ENCODE results near the gene OLFM4.

DNA sequence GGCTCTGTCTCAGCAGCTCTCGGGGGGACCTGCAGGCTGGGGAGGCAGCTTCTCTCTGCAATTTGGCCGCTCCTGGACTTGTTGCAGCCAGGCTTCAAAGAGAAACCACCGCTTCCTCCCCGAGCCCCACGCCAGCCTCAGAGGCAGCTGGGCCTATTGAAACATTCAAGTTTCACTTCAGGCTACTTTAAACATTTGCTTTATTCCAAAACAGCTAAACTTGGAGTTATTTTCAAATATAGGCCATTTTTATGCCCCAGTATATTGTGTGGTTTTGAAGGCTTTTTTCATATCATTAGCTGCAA lies 330.9 kb downstream of the DLEU7 start:
- PRO-cap = unidirectional peak, minus-strand start at position 139 of the sequence
- RRBS, 2 experiments = no CpG with 5 or more reads among the region's 5 CpGs

GRCh38 chr13:50518758-50519346 lies 324.6 kb downstream of the DLEU7 start:
- PRO-cap = no peak
- RRBS, 2 experiments = no CpG with 5 or more reads among the region's 10 CpGs

DNA sequence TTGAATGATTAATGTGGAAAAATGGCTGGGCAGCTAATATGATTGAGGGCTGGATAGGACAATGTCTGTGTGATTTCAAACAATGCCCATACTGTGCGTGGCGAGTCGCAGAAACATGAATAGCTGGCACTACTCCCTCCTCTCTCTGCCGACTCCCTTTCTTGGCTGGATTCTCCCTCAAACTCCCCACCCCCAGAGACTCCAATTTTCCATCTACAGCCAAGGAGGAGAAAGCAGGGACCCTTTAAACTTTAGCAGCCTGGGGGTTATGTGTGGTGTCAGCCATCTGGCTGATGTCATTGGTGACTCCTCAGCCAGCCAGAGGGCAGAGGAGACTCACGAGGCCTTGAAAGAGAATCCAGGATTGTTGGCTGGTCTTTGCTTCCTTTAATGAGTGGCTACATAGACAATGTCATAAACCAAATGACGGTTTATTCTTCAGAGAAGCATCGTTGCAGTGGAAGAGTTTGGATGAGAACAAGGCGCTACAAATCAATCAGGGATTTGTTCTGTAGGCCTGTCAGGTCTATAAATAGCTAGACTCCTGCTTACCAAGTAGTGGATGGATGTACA lies 165.6 kb downstream of the DLEU7 start:
- PRO-cap = no peak
- RRBS, 2 experiments = no CpG with 5 or more reads among the region's 8 CpGs

- PRO-cap = no peak
- RRBS, 2 experiments = no CpG with 5 or more reads among the region's 5 CpGs
Observed at GRCh38 chr13:50914289-50914511, 4.6 kb downstream of the RNASEH2B start.

GRCh38 chr13:51043311-51043738 lies 67.7 kb downstream of the C13orf42 start:
- PRO-cap = no peak
- RRBS, 2 experiments = no CpG with 5 or more reads among the region's 5 CpGs

- PRO-cap = no peak
- RRBS, 2 experiments = no CpG with 5 or more reads among the region's 6 CpGs
Observed at GRCh38 chr13:51122816-51123403, 11.8 kb upstream of the C13orf42 start.

DNA sequence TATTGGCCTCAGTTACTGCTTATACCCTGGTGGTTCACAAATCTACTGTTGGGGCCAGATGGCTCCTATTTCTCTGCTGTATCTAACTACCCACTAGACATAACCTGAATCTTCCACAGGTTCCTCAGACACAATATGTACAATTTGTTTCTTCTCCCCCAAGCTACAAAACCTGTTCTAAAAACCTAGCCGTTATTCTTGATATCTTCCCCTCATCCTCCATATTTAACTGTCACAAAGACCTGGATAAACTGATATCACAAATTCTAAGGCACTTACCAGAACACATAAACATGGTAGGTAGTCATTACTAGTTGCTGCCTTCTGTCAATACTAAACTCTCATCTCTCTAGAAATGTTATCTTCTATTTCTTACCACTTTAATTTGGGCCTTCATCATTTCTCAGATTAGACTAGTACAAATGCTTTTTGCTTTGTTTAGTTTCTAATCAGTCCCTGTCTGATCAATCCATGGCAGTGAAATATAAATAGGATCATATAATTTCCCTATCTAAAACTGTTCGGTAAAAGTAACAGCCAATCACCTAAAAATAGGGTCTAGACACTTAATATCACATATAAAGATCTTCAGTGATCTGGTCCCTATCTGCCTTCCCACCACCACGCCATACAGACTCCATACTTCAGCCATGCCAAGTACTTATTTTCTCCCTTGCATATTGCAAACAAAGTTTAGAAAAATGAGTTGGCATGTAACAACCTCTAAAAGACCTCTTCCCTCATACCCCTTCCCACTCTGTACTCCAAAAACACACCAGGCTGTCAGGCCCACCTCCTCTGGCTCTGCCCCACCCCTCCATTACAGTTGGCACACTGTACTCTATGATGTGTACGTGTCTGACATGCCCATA lies 45.2 kb downstream of the SERPINE3 start:
- PRO-cap = no peak
- RRBS, 2 experiments = no CpG with 5 or more reads among the region's 4 CpGs

DNA sequence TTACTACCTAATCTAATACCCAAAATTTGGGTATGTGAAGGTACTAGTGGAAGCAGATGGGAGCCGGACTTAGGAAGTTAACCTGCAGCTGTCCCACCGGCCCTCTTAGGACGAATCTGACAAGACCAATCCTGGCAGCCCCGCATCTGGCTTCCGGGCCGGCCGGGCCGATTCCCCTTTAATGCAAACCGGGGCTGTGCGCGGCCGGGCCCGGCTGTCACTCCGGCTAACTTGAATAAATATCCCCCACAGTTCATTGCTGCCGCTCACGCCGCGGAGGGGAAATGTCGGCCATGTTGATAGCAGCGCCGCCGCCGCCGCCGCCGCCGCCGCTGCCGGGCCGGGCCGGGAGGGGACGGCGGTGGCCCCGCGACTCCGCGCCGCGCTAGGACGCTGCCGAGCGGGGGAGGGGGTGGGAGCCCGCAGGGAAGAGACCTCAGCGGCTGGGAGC lies 1.4 kb downstream of the INTS6 start:
- PRO-cap = bidirectional peak, plus-strand start outside the sequence, minus-strand start at position 180 of the sequence
- RRBS, 2 experiments = 3% methylated on average over 4 of the region's 44 CpGs

DNA sequence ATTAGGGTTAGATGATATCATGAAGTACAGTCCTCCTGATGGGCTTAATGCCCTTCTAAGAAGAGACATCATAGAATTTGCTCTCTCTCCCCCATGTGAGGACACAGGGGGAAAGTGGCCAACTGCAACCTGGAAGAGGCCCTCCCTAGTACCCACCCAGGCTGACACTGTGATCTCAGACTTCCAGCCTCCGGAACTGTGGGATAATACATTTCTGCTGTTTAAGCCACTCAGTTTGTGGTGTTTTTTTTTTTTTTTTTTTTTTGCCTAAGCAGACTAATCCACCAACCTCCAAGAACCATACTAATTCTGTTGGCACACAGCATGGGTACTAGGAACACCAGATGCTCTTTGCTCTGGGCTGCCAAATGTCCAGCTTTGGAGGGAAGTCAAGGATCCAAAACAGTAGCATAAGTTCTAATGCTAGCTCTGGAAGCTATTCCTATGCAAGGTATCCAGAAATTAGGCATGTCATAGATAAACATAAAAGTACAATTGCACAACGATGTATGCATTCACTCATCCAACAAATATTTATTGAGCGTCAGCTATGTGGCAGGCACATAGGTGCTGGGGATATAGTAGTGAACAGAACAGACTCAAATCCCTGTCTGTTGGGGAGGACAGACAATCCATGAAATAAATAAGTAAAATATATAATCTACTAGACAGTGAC lies 64.5 kb upstream of the WDFY2 start:
- PRO-cap = no peak
- RRBS, 2 experiments = no CpG with 5 or more reads among the region's 3 CpGs

DNA sequence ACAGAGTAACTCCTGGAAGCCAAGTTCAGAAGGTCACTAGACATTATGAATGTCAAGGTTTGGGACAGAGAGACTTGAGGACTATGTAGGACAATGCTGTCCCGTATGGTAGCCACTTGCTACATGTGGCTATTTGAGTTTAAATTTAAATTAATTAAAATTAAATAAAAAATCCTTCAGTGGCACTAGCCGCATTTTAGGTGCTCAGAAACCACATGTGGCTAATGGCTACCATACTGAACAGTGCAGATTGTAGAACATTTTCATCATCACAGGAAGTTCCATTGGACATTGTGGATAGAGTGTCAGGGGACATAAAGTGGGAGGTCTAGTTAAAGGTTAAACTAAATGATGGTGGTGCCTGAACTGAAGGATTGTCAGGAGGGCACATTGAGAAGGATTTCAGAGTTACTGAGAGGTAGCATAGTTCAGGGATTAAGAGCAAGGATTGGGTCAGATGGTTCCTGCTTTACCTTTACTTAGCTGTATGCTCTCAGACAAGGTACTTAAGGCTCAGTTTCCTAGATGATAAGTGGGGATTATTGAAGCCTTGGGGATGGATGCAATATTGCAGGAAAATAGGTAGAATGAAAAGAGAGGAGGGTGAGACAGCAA lies 20.3 kb downstream of the WDFY2 start:
- PRO-cap = no peak
- RRBS, 2 experiments = no CpG with 5 or more reads among the region's 2 CpGs

DNA sequence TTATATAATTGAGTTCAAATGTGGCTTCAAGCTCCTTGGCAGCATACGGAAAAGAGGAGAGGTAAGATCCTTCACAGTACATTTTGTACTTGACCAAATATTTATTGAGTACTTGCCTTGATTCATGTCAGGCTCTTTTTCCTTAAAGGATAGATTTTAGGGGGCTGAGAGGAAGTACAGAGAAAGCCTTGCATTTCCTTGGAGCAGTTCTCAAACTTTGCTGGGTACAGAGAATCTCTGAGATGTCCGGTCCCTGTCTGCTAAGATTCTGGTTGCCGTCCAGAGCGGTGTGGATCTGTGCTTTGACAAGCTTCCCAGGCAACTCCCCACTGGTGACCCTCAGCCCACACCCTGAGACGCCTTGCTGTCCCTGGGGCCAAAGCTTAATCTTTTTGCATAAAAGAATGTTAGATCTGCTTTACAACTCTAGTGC lies 64.4 kb downstream of the DHRS12 start:
- PRO-cap = no peak
- RRBS, 2 experiments = no CpG with 5 or more reads among the region's 5 CpGs

- PRO-cap = no peak
- RRBS, 2 experiments = no CpG with 5 or more reads among the region's 15 CpGs
Observed at GRCh38 chr13:51769397-51770348, 34.3 kb downstream of the DHRS12 start.

- PRO-cap = no peak
- RRBS, 2 experiments = no CpG with 5 or more reads among the region's 6 CpGs
Observed at GRCh38 chr13:51851189-51851600, 6.2 kb upstream of the TMEM272 start.

- PRO-cap = no peak
- RRBS, 2 experiments = no CpG with 5 or more reads among the region's 5 CpGs
Observed at GRCh38 chr13:51962036-51962453, 49.2 kb downstream of the ATP7B start.

GRCh38 chr13:51995873-51996555 lies 15.2 kb downstream of the ATP7B start:
- PRO-cap = no peak
- RRBS, 2 experiments = no CpG with 5 or more reads among the region's 8 CpGs

GRCh38 chr13:51999514-51999941 lies 11.7 kb downstream of the ATP7B start:
- PRO-cap = no peak
- RRBS, 2 experiments = no CpG with 5 or more reads among the region's 13 CpGs

DNA sequence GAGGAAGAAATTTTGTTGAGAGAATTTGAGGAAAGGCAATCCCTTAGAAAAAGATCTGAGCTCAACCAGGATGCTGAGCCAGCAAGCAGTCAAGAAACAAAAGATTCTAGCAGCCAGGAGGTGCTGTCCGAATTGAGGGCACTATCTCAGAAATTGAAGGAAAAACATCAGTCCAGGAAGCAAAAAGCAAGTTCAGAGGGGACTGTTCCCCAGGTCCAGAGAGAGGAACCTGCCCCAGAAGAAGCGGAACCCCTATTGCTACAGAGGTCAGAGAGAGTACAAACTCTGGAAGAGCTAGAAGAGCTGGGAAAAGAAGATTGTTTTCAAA lies 5.5 kb downstream of the UTP14C start:
- PRO-cap = unidirectional peak, plus-strand start at position 104 of the sequence
- RRBS, 2 experiments = no CpG with 5 or more reads among the region's 2 CpGs

DNA sequence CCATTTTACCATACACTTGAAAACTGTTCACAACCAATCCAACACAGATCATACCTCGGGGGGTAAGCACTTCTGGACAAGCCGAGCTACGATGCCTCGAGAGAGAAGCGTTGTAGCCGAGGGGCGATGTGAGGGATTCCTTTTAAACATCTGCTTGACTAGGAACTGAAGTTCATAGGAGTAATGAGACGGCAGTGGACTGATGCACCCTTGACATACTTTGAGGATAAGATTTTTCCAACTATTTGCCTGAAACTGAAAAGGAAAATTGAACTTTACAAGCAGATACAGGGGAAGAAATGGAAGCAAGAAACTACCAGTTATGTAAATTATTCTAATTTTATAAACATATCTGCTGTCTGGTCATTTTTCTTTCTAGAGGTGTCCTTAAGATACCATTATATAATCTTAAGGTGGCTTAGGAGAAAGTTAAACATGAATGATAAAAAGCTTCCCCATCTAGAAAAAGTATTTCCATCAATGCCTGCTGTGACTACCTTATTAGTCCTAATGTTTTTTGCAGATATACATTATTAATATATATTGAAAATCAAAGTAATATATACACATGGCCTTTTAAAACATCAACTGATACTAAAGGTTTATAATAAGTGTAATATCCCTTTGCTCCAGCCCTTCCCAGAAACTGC lies 14.6 kb downstream of the NEK3 start:
- PRO-cap = no peak
- RRBS, 2 experiments = no CpG with 5 or more reads among the region's 8 CpGs

DNA sequence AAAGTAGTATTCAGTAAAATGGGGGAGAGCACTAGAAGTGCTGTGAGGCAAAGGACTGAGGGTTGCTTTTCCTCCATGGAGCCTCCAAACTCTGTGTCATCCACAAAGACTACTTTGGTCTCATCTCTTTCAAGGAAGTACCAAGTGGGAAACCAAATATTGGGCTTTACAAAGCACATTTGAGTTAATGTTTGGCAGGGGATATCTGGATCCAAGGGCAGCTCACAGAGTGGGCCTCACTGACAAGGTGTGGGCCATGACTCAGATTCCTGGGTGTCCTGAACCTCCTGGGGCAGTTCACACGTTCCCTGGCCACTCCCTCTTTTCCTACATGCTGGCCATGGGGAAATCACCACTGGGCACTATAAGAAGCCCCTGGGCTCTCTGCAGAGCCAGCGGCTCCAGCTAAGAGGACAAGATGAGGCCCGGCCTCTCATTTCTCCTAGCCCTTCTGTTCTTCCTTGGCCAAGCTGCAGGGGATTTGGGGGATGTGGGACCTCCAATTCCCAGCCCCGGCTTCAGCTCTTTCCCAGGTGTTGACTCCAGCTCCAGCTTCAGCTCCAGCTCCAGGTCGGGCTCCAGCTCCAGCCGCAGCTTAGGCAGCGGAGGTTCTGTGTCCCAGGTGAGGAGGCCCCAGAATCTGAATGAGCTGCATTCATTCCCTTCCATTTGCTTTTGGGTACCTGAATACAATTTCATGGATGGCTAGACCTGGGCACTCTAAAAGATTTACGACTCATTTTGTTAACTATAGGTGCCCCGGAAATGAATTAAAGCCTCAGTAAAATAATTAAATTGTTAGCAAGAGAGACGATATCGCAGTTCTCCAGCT lies at the start of gene OLFM4:
Gene OLFM4, plus strand, starts transcription at position 395 of the 832 bp plus-strand sequence.
- PRO-cap = no peak
- RRBS, 2 experiments = 100% methylated on average over 1 of the region's 11 CpGs; no CpG with 5 or more reads in 1 of the 2 experiments

DNA sequence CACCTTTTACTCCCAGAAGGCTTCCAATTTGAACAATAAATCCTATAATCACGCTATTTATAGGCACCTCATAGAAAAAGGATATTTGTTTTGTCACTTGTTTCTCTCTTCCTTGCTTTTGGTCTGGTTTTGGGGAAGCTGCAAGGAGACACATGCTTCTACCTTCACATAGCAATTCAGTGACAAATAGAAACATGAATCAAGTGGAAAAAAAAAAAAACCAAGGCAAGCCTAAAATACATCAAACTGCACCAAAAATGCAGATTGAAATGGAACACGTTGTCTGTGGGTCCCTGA lies 31.1 kb downstream of the OLFM4 start:
- PRO-cap = no peak
- RRBS, 2 experiments = no CpG with 5 or more reads among the region's 2 CpGs